PFSK-1 (cell line): ENCODE measurements around the genes NT5DC4, IL36A, IL1F10 and ZNG1B.

DNA sequence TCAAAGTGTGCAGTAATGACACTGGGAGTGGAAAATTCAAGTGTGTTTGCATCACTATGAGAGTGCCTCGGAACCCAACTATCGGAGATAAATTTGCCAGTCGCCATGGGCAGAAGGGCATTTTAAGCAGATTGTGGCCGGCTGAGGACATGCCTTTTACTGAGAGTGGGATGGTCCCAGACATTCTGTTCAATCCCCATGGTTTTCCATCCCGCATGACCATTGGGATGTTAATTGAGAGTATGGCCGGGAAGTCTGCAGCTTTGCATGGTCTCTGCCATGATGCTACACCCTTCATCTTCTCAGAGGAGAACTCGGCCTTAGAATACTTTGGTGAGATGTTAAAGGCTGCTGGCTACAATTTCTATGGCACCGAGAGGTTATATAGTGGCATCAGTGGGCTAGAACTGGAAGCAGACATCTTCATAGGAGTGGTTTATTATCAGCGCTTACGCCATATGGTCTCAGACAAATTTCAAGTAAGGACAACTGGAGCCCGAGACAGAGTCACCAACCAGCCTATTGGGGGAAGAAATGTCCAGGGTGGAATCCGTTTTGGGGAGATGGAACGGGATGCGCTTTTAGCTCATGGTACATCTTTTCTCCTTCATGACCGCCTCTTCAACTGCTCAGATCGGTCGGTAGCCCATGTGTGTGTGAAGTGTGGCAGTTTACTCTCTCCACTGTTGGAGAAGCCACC is 9.4 kb upstream of the CHCHD5 start:
- RRBS = 93% methylated on average over 2 of the region's 17 CpGs

DNA sequence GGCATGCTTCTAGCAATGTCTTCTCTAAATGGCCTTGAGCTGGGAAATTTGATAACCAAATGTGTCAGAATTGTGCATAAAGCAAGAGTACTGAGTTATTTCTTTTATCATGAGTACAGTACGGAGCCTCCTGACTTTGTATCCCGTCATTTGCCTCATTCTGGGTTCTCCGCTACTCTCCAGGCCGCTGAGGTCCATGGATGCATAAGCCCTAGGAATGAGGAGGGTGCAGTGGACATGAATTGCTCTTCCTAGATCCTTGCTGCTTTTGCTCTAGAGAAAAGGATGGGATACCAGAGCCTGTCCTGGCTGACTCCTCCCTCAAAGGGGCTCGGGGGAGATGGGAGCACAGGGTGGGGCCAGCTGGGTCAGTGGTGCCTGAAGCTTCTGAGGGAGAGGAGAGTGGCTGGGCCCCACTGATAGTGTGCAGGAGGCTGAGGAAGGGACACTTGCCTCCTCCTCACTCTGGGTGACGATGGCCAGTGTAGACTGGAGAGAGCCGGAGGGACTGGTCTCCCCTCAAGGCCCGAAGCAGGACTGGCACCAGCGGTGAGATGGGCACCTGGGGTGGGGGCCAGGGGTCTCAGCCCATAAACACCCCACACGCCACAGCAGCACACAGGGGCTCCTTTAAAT is at the start of gene NT5DC4:
TSS of gene NT5DC4 (plus strand) at position 416 of the 636 bp plus-strand sequence.
- RRBS = no CpG with 5 or more reads among the region's 10 CpGs

GRCh38 chr2:112793656-112794014 is 9.3 kb upstream of the IL1A start:
- RRBS = no CpG with 5 or more reads among the region's 3 CpGs

- RRBS = no CpG with 5 or more reads among the region's 13 CpGs
Measured at GRCh38 chr2:113005172-113006267, at the start of gene IL36A. Gene IL36A (plus strand): TSS chr2:113005459.

DNA sequence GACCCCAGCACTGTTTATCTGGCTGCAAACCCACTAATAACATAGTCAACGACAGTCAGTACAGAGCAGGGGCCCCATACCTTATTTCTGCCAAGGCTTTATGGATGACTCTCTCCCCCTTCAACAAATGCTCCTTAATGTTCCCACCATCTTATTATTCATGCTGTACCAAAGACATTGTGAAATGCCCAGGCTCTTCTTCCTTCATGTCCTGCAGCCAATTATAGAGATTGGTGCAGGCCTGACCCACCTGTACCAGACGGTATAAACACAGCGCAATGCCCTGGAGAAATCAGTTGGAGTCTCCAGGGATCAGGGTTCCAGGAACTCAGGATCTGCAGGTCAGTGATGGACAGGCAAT is at the start of gene IL1F10:
TSS of gene IL1F10 (plus strand) at position 295 of the 361 bp plus-strand sequence.
- RRBS = no CpG with 5 or more reads among the region's 3 CpGs

DNA sequence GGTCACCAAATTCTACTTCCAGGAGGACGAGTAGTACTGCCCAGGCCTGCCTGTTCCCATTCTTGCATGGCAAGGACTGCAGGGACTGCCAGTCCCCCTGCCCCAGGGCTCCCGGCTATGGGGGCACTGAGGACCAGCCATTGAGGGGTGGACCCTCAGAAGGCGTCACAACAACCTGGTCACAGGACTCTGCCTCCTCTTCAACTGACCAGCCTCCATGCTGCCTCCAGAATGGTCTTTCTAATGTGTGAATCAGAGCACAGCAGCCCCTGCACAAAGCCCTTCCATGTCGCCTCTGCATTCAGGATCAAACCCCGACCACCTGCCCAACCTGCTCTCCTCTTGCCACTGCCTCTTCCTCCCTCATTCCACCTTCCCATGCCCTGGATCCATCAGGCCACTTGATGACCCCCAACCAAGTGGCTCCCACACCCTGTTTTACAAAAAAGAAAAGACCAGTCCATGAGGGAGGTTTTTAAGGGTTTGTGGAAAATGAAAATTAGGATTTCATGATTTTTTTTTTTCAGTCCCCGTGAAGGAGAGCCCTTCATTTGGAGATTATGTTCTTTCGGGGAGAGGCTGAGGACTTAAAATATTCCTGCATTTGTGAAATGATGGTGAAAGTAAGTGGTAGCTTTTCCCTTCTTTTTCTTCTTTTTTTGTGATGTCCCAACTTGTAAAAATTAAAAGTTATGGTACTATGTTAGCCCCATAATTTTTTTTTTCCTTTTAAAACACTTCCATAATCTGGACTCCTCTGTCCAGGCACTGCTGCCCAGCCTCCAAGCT is 5.6 kb downstream of the IL1RN start:
- RRBS = no CpG with 5 or more reads among the region's 7 CpGs

GRCh38 chr2:113218259-113218946 is 44.6 kb downstream of the PSD4 start:
- RRBS = no CpG with 5 or more reads among the region's 7 CpGs

- RRBS = no CpG with 5 or more reads among the region's 10 CpGs
Measured at GRCh38 chr2:113225479-113226551, 52.0 kb downstream of the PSD4 start.

DNA sequence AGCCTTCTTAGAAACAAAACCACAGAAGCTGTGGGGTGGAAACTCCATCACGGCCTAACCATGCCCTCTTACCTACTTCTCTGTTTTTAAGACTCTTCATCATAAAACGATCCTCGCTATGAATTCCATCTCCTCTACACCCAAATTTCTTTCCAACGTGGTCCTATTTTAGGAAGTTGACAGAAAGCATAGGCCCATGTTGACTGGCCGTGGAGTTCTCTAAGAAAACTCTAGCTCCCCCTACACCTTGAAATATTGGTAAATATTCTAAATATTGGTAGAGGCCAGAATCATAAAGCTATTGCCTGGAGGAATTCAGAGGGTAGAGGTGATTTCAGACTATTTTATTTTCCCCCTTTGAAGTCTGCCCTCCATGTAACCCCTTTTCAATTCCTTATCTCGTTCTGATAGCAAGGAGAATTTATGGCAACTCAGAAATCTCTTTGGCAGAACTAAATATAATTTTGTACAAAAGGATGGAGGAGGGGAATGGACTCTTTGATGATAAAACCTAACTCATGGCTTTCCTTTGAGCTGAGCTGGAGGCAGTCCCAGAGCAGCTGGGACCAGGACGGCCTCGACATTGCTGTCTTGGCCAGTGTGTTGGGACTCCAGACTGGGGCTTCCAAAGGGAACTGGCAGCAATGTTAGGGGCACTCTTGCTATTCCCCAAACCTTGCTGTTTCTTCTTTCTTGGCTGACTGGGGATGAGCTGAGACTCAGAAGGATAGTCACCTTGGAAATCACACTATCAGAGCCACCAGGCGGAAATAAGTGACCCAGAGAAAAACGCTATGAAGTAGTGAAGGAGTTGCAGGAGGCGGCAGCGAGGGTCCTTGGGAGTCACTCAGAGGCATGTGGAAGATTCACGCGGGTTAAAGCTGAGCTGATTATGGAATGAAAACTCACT is 47.7 kb downstream of the PAX8 start:
- RRBS = no CpG with 5 or more reads among the region's 14 CpGs

GRCh38 chr2:113235148-113236120 is 43.3 kb downstream of the PAX8 start:
- RRBS = 37% methylated on average over 34 of the region's 72 CpGs

GRCh38 chr2:113236350-113237370 is 42.1 kb downstream of the PAX8 start:
- RRBS = 31% methylated on average over 4 of the region's 41 CpGs

GRCh38 chr2:113264155-113265378 is 14.2 kb downstream of the PAX8 start:
- RRBS = no CpG with 5 or more reads among the region's 10 CpGs

DNA sequence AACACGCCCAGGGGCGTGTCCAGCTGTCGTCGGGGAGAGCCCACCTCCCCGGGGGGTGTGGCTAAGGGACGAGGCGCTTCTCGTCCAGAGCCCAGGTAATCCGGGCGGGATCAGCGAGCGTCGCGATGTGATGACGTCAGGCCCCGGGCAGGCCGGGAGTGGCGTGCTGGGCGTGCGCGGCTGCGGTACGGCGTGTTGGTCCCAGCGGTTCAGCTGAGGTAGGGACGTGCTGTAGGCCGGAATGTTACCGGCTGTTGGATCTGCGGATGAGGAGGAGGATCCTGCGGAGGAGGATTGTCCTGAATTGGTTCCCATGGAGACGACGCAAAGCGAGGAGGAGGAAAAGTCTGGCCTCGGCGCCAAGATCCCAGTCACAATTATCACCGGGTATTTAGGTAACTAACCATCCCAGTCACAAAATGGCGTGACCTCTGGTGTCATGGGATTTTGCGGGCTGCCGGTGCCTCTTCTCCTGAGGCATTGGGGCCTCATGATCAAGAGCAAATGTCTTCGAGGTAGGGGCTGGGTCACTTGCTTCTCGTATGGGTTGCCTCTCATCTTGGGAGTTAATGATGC is at the start of gene ZNG1B:
TSS of gene ZNG1B (plus strand) at position 64 of the 576 bp plus-strand sequence.
- RRBS = no CpG with 5 or more reads among the region's 41 CpGs

DNA sequence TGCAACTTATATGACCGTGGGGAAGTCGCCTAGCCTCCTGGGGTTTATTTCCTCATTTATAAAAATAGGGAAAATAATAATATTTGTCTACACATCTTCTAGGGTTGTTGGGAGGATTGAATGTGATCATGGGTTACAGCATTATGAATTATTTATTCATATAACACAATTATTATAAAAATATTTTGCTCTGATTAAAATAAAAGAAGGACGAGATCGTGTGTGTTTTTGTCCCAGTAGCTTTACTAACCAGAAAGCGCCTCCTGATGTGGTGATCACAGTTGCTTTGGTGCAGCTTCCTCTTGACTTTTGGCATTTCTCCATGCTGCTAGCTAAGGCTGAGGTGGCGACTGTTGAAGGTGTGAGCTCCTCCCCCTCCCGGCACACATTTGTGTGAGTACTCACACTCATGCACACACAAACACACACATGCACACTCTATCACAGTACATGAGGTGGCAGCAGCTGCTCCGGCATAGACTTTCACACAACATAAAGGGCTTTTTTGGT is 53.1 kb downstream of the FOXD4L1 start:
- RRBS = no CpG with 5 or more reads among the region's 8 CpGs

DNA sequence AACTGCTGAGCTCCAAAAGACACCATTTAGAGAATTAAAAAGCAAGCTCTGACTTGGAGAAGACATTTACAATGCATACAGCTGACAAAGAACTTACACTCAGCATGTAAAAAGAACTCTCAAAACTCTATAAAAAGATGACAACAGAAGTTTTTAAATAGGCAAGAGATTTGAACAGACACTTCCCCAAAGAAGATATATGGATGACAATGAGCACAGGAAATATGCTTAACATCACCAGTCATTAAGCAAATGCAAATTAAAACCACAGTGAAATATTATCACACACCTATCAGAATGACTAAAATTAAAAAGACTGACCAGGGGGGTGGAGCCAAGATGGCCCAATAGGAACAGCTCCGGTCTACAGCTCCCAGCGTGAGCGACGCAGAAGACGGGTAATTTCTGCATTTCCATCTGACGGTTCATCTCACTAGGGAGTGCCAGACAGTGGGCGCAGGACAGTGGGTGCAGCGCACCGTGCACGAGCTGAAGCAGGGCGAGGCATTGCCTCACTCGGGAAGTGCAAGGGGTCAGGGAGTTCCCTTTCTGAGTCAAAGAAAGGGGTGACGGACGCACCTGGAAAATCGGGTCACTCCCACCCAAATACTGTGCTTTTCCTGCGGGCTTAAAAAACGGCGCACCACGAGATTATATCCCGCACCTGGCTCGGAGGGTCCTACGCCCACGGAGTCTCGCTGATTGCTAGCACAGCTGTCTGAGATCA is 28.9 kb downstream of the RABL2A start:
- RRBS = no CpG with 5 or more reads among the region's 24 CpGs

- RRBS = no CpG with 5 or more reads among the region's 9 CpGs
Measured at GRCh38 chr2:113755483-113755796, 1.0 kb downstream of the SLC35F5 start.

DNA sequence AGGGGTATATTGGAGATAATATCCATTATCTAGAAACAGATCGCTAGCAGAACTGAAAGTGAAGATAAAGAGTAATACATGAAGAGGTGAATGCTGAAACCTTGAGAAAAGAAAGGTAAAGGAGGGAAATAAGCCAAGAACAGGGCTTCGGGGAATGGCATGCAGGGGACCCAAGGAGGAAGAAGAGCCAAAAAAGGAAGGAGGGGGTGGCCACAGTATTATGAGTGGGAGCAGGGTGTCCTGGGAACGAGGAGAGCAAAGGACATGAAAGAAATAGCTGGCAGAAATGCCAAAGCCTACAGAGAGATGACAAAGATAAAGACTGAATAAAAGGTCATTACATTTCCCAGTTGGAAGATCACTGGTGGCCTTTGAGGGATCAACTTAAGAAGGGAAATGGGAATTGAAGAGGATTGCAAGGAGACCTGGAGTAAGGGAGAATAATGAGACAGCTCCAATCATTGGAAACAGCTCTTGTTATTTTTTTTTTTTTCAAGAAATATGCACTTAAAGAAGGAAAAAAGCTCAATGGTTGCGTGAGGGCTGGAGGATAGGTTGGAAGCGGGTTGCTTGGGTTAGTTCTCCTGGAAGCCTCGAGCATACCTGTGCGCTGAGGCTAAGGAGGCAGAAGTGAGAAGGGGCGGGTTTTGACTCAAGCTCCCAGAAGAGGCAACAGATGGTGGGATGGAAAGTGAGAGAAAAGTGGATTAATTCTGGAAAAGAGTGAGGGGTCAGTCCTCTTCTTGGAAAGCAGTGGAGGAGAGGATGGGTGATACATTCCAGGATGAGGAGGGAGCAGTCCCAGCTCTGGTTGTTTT is 83.1 kb downstream of the ACTR3 start:
- RRBS = no CpG with 5 or more reads among the region's 8 CpGs

GRCh38 chr2:118077471-118078193 is 10.6 kb upstream of the INSIG2 start:
- RRBS = no CpG with 5 or more reads among the region's 8 CpGs

GRCh38 chr2:118177184-118177714 is 89.0 kb downstream of the INSIG2 start:
- RRBS = no CpG with 5 or more reads among the region's 4 CpGs

DNA sequence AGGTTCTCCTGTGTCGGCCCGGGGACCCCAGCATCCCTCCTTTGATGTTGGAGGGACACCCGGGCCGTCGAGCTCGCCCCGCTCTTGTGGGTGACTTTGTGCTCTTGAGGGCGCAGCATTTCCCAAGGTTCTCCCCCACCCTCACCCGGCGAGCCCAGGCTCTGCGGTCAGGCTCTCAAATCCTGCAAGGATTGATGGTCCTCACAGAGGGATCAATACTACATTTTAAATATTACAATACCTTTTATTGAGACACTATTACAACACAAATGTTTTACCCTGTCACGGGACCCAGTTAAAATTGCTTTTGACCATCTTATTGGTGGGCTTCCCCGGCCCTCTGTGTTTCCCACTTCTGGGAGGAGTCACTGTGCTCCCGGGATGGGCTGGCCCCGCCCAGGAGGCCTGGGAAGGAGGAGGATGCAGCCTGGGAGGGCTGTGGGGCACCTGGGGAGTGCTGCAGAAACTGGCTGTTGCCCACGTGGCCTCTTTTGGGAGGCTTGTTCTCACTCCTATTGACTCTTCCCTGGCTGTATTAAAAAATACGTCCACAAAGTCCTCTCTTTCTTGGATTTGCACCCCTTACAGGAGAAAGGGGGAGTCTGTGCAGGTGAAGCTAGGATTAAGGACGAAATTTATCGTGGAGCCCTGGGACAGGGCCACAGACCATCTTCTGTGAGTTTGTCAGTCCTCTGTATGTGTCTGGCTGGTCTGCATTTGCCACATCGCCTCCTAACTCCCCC is 222.7 kb downstream of the INSIG2 start:
- RRBS = 49% methylated on average over 7 of the region's 20 CpGs